Cardiac septum (tissue), 1 donor: ENCODE measurements around a stretch of chr6.

DNA sequence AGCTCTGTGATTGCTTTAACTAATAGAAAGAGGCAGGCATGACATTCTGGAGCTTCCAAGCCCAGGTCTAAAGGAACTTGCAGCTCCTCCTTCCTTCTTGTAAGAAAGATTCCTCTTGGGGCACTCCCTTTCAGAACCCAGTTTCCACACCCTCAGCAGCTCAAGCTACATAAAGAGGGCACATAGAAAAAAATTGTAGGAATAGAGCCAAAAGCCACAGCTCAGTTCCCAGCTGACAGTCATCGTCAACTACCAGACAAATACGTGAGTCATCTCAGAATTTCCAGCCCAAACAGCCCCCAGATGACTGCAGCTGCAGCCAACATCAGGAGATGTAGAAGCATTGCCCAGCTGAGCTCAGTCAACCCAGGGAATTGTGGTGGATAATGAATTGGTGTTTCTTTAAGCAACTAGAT, 349.8 kb upstream of the ARID1B start:
- PRO-cap = no peak

GRCh38 chr6:156557508-156558051, 219.6 kb upstream of the ARID1B start:
- PRO-cap = unidirectional peak, minus-strand start at chr6:156557672

GRCh38 chr6:156719111-156719430, 58.1 kb upstream of the ARID1B start:
- PRO-cap = no peak

GRCh38 chr6:156778519-156779097, 1.4 kb downstream of the ARID1B start:
- PRO-cap = bidirectional peak, plus-strand start at chr6:156778931, minus-strand start at chr6:156778768

DNA sequence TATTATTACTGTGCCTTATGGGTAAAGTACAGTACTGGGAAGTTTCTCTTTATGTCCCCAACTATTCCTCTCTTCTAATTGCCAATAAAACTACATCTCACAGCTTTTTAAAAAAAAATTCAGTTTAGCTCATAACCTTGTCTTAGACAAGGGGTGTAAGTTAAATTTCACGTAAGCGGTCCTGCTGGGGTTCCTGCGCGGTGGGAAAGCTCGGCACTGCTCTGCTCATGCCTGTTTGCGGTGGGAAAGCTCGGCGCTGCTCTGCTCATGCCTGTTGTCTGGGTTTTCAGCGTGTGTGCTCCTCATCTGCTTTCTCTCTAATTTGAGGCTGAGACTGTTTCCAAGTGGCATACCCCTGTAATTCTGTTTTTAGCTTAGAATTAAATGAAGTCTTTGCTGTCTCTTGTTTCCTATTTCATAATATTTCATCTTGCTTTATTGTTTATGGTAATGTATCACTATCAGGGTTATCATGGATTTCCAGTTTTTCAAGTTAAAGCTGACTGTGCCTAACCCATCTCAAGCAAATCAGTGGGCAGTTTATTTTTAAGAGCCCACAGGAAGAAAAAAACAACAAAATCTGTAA, 18.7 kb downstream of the ARID1B start:
- PRO-cap = no peak

DNA sequence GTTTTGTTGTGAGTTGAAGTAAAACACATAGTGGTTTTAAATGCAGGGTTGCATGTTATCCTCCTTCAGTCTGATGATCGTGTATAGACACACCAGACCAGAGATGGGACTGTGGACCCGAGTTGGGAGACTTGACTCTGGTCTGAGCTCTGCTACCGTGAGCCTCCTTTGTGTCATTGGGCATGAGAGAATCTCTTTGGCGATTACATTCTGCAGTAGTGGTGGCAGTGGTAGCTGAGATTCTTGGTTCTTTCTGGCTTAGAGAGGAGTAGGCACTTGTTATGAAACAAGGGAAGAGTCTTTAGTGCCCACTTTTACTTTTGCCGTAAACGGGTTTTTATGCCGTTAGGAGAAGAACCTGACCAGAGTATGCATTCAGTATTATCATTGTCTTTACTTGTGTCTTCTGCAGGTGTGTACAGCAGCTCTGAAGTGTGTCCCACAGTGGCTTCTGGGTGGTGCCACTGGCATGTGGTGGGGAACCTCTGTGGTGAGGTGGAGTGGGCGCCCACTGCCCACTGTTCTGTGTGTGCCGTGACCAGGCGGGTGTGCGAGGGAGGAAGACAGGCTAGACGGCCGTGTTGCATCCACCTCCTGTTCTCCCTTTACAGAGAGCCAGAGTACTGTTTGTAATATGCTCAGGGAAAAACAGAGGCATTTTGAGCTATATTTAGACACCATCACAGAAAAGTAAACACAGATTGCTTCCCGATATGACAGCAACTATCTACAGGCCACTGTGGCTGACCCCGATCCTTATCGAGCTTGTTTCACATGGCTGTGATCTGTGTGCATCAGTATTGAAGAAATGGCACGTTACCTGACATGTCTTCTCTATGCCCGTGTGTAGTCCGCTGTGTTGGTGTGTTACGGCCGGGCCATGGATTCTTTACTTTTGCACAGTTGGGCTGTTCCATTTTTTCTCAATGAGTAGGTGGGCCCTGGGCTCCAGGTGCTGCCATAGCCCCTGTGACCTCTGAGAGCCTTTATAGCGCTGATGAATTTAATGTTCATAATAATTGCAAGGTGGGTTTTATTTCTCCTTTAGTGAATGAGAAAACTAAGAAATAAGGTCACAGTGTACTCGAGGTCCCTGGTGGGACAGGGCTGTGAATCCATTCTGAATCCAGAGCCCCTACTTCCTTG, 45.5 kb downstream of the ARID1B start:
- PRO-cap = unidirectional peak, minus-strand start at position 607 of the sequence

DNA sequence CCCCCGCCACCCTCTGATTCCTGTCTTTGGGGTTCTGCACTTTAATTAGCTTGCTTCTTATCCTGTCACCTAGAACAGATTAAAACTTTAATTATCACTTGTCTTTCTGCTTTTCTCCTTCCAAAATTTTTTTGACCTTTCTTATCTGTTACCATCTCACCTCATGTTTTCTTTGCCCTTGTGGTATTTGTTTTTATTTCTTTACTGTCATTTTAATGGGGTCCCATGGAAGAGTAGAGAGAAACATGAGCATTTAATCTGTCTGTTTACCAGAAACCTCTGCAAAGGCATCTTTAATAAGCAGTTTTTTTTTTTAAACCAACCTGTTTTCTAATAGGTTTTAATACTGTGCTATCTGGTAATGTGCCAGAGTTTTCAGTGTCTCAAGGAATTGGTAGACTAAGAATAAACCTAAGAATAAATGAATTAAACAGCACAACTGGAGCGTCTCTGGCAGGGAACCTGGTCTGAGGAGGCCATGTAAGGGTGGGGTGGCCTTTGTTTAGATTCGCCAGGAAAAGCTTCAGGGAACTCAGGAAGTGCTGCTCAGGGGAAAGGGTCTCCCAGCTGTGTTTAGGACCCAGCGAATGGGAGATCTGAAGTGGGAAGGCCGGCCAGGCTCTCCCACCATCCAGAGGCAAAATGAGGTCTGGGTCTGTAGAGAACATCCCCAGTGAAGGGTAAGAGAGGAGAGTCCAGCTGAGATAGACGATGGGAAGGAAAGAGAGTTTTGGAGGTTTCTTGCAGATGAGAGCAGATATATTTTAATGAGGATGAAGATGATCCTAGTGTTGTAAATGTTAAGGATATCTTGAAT, 69.9 kb downstream of the ARID1B start:
- PRO-cap = no peak

GRCh38 chr6:156857351-156858347, 80.5 kb downstream of the ARID1B start:
- PRO-cap = no peak

DNA sequence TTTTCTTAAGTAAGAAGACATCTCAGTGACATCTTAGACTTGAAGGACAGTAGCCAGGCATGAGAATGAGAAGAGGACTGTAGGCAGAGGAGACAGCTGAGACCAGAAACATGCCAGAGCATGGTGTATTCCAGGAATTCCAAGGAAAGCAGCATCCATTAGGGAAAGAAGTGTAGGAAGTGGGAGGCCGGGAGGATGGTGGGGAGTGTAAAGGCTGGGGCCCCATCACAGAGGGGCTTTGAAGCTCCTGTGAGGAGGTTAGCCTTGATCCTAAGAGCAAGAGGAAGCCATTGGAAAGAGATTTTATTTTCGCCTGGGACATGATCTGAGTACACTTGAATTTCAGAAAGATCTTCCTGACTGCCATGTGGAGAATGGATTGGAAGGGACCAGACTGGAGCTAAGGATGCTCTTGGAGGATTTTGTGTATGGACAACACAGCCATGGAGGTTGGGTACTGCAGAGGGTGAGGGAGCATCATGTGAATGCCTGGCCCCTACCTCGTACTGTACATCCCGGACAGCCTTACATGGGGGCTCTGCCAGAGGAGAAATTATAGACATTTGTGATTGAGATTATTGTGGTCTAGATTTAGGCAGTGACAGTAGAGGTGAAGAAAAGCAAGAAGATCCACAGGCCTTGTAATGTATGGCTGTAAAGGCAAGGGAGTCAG, 225.8 kb downstream of the ARID1B start:
- PRO-cap = no peak

- PRO-cap = no peak
Observed at GRCh38 chr6:157010631-157011177, 233.5 kb downstream of the ARID1B start.

- PRO-cap = no peak
Observed at GRCh38 chr6:157054479-157055035, 268.8 kb downstream of the TMEM242 start.

DNA sequence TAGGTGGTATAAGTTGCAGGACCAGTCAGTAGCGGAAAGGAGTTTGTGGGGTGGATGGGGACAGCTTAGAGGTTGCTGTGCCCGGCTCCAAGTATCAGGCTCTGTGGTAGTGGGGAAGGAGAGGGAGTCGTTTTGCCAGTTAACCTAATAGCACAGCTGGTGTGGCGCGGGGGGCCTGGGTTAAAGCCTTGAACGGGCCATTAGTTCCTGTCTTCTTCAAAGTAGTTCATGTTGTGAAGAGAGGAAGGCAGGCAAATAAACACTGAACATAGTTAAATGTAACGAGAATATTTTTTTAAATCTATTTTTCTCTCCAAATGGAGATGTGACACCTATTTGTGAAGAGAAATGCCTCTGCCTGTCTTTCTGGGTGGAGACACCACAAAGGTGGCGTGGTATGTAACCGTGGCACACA, 203.0 kb downstream of the TMEM242 start:
- PRO-cap = no peak

- PRO-cap = no peak
Observed at GRCh38 chr6:157274987-157275615, 48.2 kb downstream of the TMEM242 start.

DNA sequence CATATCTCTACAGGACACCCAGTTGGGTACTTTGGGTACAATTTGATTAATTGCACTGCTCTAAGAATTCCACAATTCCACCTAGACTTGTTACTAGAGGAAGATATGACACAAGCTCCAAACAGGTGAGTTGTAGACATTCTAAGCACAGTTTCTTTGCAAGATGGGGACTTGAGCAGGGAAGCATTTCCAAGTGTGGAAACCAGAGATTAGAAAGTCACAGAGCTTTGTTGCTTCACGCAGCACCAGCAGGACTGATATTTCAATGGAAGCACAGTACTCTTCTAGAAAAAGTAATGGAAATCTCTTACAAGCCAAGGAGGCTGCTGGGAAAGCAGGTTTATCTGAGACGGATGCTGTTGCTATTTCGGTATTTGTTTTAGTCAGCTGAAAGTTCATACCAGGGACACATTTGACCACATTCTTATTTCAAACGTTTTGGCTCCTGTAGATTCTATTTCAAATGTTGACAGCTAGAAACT, 3.5 kb upstream of the TMEM242 start:
- PRO-cap = unidirectional peak, minus-strand start at position 256 of the sequence

- PRO-cap = no peak
Observed at GRCh38 chr6:157379625-157379880, 1.4 kb upstream of the ZDHHC14 start.

DNA sequence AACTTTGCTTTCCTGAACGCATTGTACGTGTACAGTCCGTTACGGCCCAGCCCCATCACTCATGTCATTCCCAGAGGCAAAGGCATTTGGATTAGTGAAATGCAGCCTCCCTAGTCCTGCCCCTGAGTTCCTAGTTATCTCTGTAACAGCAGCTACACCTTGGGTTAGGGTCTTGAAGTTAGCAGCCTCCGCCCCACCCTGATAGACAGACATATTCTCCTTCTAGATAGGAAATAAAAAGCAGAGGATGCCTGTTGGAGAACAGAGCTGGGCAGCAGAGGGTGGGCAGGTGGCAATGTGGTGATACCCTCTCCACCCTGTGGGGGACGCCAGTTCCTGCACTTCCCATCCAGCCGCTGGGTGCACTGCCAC, 80.4 kb downstream of the ZDHHC14 start:
- PRO-cap = no peak

GRCh38 chr6:157486629-157487175, 105.7 kb downstream of the ZDHHC14 start:
- PRO-cap = no peak

- PRO-cap = no peak
Observed at GRCh38 chr6:157689122-157689791, 133.8 kb upstream of the SNX9 start.

- PRO-cap = unidirectional peak, plus-strand start at chr6:157719643
Observed at GRCh38 chr6:157719424-157719698, 103.7 kb upstream of the SNX9 start.

- PRO-cap = no peak
Observed at GRCh38 chr6:157761661-157761968, 61.4 kb upstream of the SNX9 start.